GM23338 (cell line): ENCODE data around the gene PRDM8.

DNA sequence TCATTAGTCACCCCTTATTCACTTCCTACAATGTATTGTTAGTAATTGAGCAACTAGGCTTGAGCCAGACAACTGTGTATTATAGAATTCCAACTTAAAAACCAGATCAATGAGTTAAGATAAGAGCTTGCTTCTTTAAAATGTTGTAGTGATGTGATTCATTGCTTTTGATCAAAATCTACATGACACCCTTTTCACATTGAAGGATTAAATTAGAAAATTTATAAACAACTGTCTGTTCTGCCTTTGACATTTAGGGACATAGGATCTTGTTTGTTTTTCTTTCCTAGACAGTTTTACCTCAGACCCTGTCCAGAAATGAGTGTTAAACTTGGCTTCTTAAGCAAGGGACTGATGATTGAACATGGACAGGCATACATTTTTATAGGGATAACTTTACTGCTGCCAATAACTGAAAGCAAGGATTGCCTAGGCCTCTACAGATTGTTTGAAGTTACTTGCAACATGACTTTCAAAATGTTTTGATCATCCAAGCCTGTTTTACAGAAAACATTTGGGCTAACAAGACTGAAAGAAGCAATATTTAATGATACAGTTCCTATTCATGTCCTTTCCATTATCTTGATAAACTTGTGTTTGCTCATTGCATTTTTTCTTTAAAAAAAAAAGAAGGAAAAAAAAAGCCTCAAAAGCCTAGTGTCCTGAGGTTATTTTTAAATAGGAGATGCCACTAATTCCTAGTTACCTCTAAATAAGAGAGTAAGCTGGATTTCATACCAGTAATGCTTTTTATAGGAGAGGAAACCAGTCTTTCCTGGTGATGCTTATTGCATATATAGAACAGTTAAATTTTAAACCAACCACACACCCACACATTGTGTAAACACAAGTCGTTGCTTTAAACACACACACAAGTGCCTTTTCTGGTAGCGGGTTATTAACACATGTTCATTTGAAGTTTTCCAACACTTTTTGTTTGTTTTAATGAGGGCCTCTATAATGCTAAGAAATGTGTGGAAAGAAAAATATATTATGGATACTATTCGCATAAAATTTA, 2.5 kb downstream of the ANTXR2 start:
- PRO-cap = no peak
- RAMPAGE, long total RNA = no peak

- PRO-cap = no peak
- RAMPAGE, long total RNA = no peak
Observed at GRCh38 chr4:80196869-80197718, at the start of gene PRDM8. PRDM8 (plus strand) TSS chr4:80197503.

DNA sequence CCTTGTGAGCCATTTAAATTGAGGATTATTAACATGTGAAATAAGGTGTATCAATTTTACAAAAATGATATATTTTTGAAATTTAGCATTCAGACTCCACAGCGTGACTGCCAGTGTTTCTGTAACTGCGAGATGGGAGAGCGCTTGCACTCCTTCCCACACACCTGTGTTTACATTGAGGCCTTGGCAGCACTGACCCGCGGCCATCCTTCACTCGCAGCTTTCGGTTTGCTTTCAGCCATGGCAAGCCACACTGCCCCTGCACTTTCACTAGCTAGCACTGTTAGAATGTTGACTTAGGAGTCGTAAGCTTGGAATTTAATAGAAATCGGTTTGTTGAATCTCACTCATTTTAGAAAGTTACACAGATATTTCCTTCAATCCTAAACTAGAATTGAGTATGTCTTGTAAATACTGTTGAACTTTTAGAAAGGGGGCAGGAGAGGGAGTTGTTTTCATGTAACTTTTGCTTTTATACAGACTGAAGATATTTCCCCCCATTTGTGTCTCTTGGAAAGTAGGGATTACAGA, 136.2 kb downstream of the CFAP299 start:
- PRO-cap = bidirectional peak, plus-strand start at position 192 of the sequence, minus-strand start at position 236 of the sequence
- RAMPAGE, long total RNA = no peak

DNA sequence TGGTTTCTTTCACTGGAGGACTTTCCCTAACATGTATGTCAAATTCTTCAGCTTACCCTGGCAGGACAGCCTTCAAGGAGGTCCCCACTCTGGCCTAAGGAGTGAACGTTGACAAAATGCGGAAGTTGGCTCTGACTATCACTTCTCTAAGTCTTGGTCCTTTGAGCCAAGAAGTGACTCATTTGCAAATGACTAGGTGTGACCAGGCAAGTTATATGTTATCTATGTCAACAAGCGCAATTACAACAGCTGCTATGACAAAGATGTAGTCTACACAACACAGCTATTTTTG, 50.3 kb downstream of the RASGEF1B start:
- PRO-cap = no peak
- RAMPAGE, long total RNA = no peak

GRCh38 chr4:81635682-81636186, 164.0 kb upstream of the RASGEF1B start:
- PRO-cap = no peak
- RAMPAGE, long total RNA = no peak

DNA sequence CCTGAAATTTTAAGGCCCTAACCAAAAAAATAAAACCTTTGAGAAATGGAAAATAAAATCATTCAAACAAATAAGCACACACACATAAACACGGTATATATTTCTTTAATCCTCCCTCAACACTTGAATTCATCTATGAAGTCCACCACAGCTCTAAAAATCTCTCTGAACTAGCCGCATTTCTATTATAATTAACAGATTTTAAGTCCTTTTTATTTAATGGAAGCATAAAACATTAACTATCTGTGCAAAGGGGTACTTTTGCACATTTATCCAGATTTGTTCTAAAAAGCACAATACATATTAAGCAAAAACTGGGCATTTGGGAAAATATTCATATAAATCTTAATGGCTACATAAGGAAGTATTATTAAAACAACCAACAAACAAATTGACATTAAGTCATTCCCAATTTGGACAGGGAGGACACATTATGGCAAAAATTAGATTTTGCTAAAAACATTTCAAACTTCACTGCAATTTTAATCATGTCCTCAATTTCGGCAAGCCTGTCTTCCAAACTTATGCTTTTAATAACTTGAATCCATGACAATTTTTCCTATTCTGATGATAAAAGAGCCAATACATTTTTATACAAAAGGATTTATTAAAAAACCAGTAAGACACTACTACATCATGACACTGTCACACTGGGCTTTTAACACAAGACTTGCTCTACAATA, 20.4 kb downstream of the HNRNPD start:
- PRO-cap = no peak
- RAMPAGE, long total RNA = no peak

GRCh38 chr4:82357083-82357715, 16.6 kb downstream of the HNRNPD start:
- PRO-cap = no peak
- RAMPAGE, long total RNA = no peak

- PRO-cap = no peak
- RAMPAGE, long total RNA = no peak
Observed at GRCh38 chr4:82361900-82362701, 11.7 kb downstream of the HNRNPD start.

DNA sequence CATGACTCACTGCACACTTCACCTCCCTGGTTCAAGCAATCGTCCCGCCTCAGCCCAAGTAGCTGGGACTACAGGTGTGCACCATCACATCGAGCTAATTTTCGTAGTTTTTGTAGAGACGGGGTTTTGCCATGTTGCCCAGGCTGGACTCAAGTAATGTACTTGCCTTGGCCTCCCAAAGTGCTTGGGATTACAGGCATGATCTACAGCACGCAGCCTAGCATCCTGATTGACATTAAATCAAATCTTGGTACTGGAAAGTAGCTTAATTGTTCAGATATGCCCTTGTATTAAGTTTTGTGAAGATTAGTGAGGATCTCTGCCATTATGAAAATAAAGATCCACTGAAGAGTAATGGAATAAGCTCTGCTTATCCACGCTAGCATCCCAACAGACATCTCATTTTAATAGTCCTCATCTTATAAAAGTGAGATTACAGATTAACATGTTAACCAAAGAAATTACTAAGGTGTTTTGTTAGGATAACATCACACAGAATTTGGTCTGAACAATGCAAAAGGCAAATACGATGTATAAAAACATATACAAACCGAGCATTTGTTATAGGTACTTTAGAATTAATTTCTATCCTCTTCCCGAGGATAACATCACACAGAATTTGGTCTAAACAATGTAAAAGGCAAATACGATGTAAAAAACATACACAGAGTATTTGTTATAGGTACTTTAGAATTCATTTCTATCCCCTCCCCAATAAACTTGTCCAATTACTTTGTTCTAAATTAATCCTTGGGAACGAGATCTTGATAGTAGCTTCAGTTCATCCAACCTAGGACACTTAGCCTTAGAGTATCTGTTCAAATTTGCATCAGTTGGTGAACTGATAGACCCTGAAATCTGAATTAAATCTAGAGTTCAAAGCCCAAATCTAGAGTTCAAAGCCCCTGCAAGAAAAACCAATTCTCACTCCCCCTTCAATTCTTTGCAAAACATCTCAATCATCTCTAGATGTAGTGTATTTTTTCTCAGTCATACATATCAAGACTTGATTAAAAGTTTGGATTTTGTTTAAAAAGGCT, 7.8 kb downstream of the HNRNPDL start:
- PRO-cap = unidirectional peak, minus-strand start at position 601 of the sequence
- RAMPAGE, long total RNA = no peak

- PRO-cap = unidirectional peak, minus-strand start at chr4:82426633
- RAMPAGE, long total RNA = no peak
Observed at GRCh38 chr4:82426210-82427018, 3.8 kb downstream of the HNRNPDL start.

- PRO-cap = no peak
- RAMPAGE, long total RNA = no peak
Observed at GRCh38 chr4:82427905-82428729, 2.1 kb downstream of the HNRNPDL start.

GRCh38 chr4:82428730-82429507, 1.3 kb downstream of the HNRNPDL start:
- PRO-cap = bidirectional peak, plus-strand start at chr4:82429059, minus-strand start at chr4:82428905; bidirectional peak, plus-strand start at chr4:82429585, minus-strand start at chr4:82429438
- RAMPAGE, long total RNA = start-site peak on the minus strand at chr4:82429396-82429444, 3,089 and 328 reads in 2 replicates

GRCh38 chr4:82746572-82747345, 51.8 kb downstream of the SCD5 start:
- PRO-cap = bidirectional peak, plus-strand start at chr4:82746944, minus-strand start at chr4:82746828; unidirectional peak, minus-strand start at chr4:82747100
- RAMPAGE, long total RNA = no peak

DNA sequence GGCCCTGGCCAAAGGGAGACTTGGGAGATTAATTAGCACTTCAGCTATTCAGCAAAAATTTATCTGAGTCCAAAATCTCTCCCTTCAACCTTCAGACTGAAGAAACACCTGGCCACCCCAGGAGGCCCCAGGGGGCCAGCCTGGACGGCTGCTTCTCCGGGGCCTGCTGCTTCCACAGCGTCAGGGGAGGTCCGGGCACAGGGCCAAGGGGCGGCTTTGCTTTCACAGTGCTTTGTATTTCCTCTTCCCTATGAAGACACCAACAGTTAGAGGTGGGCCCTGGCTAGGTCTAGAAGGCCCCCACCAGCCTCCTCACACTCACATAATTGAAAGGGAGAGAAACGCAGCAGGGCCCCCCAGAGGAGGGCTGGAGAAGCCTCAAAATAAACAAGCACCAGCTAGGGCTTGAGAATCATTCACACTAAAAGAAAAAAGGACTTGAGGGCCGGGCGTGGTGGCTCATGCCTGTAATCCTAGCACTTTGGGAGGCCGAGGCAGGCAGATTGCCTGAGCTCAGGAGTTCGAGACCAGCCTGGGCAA, 17.8 kb downstream of the SCD5 start:
- PRO-cap = no peak
- RAMPAGE, long total RNA = no peak

DNA sequence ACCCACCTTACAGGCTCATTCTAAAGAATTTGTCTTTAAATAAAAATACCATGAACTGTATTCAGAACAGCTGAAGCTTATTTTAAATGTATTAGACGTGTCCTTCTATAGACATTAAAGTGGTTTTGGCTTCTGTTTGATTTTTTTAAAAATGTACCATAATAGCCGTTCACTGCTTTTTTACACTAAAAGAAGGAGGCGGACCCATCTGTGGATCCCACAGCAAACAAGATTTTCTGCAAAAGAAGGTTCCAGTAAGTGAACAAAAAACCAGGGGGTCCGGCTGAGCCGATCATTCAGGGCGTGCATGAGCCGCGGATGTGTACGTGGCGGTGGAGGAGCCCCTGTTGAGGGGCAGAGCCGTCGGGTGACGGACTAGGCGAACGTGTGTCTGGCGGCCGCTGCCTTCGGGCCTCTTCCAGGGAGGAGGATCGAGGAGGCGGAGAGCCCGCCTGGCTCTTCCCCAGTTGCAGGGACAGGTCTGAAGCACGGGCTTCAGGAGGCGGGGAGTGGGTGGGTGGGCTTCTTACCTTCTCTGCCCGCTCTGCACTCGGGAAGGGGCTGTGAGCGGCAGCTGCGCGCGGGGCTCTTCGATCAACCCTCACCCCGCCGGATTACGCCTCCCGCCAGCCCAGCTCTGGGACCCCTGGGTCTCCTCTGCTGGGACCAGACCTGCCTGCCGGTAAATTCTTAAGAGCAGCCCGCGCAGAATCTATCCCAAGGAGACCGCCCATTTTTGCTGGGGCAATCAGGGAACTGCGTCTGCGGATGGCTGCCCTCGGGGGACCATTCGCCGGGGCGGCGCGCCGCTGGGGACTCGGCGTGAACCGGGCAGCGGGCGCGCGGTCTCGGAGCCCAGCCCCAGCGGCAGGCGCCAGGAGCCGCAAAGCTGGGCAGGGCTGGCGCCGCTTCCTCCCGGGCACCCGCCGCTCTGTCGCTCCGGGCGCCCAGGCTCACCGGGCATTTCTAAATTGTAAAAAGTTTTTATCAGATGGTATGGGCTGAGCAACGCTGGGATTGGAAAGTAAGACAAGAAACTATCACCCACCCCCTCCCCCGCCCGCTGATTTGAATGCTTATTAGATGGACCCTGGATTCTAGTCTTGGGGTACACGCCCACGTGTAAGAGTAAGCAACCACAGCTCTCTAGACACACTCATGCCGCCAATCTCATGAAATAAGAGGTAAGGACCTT, 4.9 kb downstream of the PLAC8 start:
- PRO-cap = bidirectional peak, plus-strand start at position 357 of the sequence, minus-strand start at position 389 of the sequence; bidirectional peak, plus-strand start at position 542 of the sequence, minus-strand start at position 619 of the sequence
- RAMPAGE, long total RNA = no peak

DNA sequence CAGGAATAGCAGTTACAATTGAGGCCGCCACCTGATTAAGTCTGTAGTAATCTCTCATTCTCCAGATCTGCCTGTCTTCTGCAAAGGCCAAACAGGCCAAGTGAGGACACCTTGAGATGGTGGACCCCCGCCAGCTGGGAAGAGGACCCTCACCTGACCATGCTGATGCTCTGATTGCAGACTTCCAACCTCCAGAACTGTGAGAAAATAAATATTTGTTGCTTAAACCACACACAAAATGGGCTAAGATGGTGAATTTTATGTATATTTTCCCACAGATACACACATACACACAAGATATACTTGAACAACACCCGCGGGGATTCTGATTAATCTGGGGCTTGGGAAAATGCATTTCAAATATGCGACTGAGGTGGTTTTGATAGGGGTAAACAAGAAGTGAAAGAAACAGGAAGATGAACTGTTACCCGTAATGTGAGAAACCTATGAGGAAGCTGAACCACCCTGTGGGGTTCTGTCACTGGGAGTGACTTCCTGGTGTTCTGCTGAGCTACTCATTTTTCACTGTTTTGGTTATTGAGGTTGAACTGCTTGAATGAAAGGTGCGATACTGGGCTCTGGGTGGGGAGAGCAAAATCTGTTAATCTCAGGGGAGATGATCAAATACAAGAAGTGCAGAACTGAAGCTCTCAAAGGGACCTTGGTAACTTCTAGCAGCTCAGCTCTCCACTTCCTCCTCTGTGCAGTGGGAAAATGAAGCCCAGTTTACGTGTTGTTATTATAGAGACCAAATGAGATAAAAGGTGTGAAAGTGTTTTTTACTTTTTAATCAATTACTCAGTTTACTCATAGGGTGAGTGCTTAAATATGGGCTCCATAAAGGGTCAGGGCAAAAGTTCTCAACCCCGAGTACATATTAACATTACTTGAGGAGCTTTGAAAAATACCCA, 67.0 kb downstream of the COQ2 start:
- PRO-cap = no peak
- RAMPAGE, long total RNA = no peak

GRCh38 chr4:83247652-83248360, 36.8 kb downstream of the COQ2 start:
- PRO-cap = no peak
- RAMPAGE, long total RNA = no peak

GRCh38 chr4:83255575-83256017, 29.0 kb downstream of the COQ2 start:
- PRO-cap = no peak
- RAMPAGE, long total RNA = no peak

GRCh38 chr4:83261367-83261838, 23.2 kb downstream of the COQ2 start:
- PRO-cap = no peak
- RAMPAGE, long total RNA = no peak

GRCh38 chr4:83417489-83417688, 38.2 kb downstream of the HELQ start:
- PRO-cap = no peak
- RAMPAGE, long total RNA = no peak